H1 (cell line): ENCODE measurements around a stretch of chr13.

GRCh38 chr13:113410391-113411255, 42.7 kb downstream of the ADPRHL1 start:
- RRBS = 100% methylated on average over 3 of the region's 41 CpGs
CAGE:
- cytosol, long polyA plus RNA = no peak
- long polyA plus RNA = no peak
- nucleus, long polyA plus RNA = no peak

DNA sequence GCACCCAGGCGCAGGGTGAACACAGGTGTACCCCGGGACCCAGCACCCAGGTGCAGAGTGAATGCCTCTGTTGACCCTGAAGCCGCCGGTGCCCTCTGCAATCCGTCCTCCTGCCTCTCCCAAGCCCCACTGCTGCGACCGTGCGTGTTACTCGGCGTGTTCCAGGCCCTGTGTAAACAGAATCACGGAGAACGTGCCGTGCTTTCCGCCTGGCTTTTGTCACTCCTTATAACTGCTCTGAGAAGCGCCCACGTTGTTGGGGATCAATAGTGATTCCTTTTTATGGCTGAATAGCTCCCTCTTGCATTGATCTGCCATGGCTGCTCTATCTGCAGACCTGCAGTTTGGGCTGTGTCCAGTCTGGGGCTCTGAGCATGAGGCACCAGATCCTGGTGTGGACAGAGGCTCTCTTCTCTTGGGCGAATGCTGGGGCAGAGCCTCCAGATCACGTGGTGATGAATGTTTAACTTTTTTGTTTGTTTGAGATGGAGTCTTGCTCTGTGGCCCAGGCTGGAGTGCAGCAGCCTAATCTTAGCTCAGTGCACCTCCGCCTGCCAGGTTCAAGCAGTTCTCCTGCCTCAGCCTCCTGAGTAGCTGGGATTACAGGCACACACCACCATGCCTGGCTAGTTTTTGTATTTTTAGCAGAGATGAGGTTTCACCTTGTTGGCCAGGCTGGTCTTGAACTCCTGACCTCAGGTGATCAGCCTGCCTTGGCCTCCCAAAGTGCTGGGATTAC, 15.8 kb downstream of the ADPRHL1 start:
- RRBS = 59% methylated on average over 3 of the region's 19 CpGs
CAGE:
- cytosol, long polyA plus RNA = no peak
- long polyA plus RNA = no peak
- nucleus, long polyA plus RNA = no peak

GRCh38 chr13:113451871-113452676, 1.2 kb downstream of the ADPRHL1 start:
- RRBS = no CpG with 5 or more reads among the region's 32 CpGs
CAGE:
- cytosol, long polyA plus RNA = no peak
- long polyA plus RNA = no peak
- nucleus, long polyA plus RNA = no peak

DNA sequence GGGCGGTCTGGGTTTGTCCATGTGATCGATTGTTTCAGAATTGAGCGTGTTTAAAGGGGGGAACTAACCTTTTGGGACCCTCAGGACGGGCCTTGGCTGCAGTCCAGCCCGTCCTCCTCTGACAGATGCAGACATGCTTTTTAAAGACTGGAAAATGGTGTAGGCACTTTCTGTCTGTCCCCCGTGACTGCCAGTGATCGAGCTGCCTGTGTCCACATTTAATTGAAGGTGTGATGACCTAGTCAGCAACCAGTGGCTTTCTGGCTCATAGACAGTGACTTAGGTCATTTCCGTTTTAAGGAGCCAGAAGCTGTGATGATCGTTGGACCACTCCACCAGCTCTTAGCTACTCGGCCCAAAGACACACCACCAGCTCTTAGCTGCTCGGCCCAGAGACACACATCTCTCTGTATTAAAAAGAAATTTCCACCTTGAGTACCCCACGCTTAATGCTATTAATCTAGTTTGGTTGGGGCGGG, 37.0 kb upstream of the TFDP1 start:
- RRBS = no CpG with 5 or more reads among the region's 13 CpGs
CAGE:
- cytosol, long polyA plus RNA = no peak
- long polyA plus RNA = no peak
- nucleus, long polyA plus RNA = no peak

DNA sequence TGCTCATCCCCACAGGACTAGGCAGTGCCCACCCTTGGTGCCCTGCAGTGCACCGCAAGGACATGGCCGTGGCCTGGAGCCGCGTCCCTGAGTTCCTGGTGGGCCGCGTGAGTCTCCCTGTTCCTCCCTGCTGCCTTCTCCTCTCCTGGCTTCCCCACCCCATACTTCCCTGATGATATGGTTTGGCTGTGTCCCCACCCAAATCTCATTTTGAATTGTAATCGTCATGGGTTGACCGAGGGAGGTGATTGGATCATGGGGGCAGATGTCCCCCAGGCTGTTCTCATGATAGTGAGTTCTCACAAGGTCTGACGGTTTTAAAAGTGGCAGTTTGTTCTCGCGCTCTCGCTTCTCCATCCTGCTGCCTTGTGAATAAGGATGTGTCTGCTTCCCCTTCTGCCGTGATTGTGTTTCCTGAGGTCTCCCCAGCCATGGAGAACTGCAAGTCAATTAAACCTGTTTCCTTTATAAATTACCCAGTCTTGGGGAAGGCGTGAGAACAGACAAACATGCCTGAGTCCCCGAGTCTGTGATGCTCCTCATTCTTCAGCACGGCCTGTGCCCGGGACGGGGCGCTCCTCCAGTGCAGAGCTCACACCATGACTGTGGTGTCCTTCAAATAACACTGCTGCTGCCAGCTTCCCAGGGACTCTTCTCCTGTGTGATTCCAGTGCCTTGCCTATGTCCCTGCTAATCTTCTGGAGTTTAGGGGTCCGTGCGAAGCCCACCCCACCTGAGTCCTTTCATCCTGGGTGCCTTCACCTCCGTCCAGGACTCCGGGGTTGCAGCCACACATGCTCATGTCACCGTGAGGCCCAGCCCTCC, 31.4 kb upstream of the TFDP1 start:
- RRBS = no CpG with 5 or more reads among the region's 24 CpGs
CAGE:
- cytosol, long polyA plus RNA = no peak
- long polyA plus RNA = no peak
- nucleus, long polyA plus RNA = no peak

GRCh38 chr13:113670225-113670718, 3.3 kb downstream of the GRK1 start:
- RRBS = no CpG with 5 or more reads among the region's 17 CpGs
CAGE:
- cytosol, long polyA plus RNA = no peak
- long polyA plus RNA = no peak
- nucleus, long polyA plus RNA = no peak

- RRBS = no CpG with 5 or more reads among the region's 10 CpGs
CAGE:
- cytosol, long polyA plus RNA = no peak
- long polyA plus RNA = no peak
- nucleus, long polyA plus RNA = no peak
These were observed 18.4 kb downstream of the TMEM255B start for GRCh38 chr13:113777518-113777795.

- RRBS = no CpG with 5 or more reads among the region's 12 CpGs
CAGE:
- cytosol, long polyA plus RNA = no peak
- long polyA plus RNA = no peak
- nucleus, long polyA plus RNA = no peak
These were observed 25.1 kb downstream of the TMEM255B start for GRCh38 chr13:113783928-113784738.

GRCh38 chr13:113802165-113802777, 43.2 kb downstream of the TMEM255B start:
- RRBS = no CpG with 5 or more reads among the region's 22 CpGs
CAGE:
- cytosol, long polyA plus RNA = no peak
- long polyA plus RNA = no peak
- nucleus, long polyA plus RNA = no peak

DNA sequence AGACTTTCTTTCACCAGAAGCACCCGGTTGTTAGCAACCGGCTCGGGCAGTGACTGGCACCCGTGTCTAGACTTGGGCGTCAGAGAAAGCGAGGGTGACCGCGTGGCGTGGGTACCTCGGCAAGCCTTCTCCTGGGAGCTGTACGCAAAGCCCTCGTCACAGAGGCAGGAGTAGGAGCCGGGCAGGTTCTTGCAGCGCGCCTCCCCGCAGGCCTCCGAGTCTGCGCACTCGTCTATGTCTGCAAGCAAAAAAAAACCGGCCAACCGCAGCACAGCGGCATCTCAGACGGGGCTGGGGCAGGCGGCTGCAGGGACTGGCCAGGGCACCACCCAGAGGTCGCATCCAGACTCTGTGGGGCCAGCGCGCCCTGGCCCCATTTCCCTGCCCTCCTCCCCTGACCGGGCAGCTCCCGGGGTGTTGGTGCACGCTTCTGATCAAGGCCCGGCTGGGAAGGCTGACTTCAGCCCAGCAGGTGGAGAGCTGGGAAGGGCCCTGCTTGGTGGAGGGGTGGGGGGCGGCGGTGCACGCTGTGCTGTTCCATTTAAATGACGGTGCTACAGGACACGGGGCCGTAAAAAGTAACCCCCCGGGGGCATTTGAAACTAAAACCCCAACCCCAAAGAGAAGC, 28.4 kb downstream of the GAS6 start:
- RRBS = 86% methylated on average over 7 of the region's 38 CpGs
CAGE:
- cytosol, long polyA plus RNA = no peak
- long polyA plus RNA = no peak
- nucleus, long polyA plus RNA = no peak

DNA sequence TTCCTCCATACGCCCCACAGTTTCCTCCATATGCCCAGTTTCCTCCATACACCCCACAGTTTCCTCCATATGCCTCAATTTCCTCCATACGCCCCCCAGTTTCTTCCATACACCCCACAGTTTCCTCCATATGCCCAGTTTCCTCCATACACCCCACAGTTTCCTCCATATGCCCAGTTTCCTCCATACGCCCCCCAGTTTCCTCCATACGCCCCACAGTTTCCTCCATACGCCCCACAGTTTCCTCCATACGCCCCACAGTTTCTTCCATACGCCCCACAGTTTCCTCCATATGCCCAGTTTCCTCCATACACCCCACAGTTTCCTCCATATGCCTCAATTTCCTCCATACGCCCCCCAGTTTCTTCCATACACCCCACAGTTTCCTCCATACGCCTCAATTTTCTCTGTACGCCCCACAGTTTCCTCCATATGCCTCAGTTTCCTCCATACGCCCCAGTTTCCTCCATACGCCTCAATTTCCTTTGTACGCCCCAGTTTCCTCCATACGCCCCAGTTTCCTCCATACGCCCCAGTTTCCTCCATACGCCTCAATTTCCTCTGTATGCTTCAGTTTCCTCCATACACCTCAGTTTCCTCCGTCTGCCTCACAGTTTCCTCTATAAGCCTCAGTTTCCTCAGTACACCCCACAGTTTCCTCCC, 22.2 kb downstream of the GAS6 start:
- RRBS = no CpG with 5 or more reads among the region's 17 CpGs
CAGE:
- cytosol, long polyA plus RNA = no peak
- long polyA plus RNA = no peak
- nucleus, long polyA plus RNA = no peak

- RRBS = no CpG with 5 or more reads among the region's 31 CpGs
CAGE:
- cytosol, long polyA plus RNA = no peak
- long polyA plus RNA = no peak
- nucleus, long polyA plus RNA = no peak
These were observed 19.9 kb downstream of the GAS6 start for GRCh38 chr13:113843743-113844707.

DNA sequence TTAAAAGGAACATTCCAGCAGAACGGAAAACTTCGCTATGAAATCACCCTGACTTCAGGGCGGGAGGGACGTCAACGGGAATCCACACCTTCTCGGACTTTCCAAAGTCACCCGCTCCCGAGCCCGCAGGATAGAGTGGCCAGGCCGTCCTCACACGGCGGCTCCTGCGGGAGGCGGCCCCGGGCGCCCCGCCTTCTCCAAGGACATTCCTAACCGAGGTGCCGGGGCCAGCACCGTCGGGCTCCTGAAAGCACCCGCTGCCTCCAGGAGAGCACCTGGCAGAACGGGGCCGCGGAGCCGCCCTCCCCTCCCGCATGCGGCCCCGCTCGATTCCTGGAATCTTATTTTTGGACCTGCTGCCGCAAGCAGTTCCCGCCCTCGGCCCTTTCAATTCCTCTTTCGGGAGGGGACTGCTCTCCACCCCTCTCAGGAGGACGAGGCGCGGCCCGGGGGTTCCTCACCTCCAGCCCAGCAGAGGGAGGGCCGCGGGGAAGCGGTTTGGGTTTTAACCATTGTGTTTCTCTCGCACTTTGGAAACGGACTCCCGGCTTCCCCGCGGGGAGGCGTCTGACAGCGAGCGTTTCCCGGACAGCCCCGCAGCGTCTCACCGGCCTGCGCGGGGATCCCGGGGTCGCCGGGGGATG, 979 bp downstream of the GAS6 start:
- RRBS = 11% methylated on average over 10 of the region's 58 CpGs
CAGE:
- cytosol, long polyA plus RNA = no peak
- long polyA plus RNA = no peak
- nucleus, long polyA plus RNA = no peak

DNA sequence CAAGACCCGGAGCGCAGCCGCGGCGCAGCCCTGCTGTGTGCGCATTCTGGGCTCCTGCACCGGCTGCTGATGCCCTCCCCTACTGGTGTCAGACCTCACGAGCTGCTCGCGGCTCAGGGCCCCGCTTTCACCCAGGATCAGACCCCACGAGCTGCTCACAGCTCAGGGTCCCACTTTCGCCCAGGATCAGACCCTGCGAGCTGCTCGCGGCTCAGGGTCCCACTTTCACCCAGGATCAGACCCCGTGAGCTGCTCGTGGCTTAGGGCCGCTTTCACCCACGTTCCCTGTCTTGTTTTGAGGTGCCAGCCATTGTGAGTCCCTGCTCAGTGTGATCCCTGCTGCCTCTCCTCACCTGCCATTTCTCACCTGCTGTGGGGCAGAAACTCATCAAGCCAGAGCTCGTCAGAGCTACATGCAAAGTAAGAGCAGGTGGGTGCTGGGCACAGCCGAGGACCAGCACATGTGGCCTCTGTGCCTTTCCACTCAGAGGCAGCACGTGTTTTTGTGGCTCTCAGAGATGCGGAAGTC, 47.0 kb upstream of the C13orf46 start:
- RRBS = 97% methylated on average over 7 of the region's 24 CpGs
CAGE:
- cytosol, long polyA plus RNA = no peak
- long polyA plus RNA = no peak
- nucleus, long polyA plus RNA = no peak

GRCh38 chr13:114053133-114053642, 79.2 kb downstream of the RASA3 start:
- RRBS = no CpG with 5 or more reads among the region's 15 CpGs
CAGE:
- cytosol, long polyA plus RNA = no peak
- long polyA plus RNA = no peak
- nucleus, long polyA plus RNA = no peak

- RRBS = 47% methylated on average over 12 of the region's 15 CpGs
CAGE:
- cytosol, long polyA plus RNA = no peak
- long polyA plus RNA = no peak
- nucleus, long polyA plus RNA = no peak
These were observed 44.9 kb downstream of the RASA3 start for GRCh38 chr13:114087534-114087879.

GRCh38 chr13:114089057-114089256, 43.5 kb downstream of the RASA3 start:
- RRBS = no CpG with 5 or more reads among the region's 3 CpGs
CAGE:
- cytosol, long polyA plus RNA = no peak
- long polyA plus RNA = no peak
- nucleus, long polyA plus RNA = no peak

GRCh38 chr13:114124933-114125604, 7.4 kb downstream of the RASA3 start:
- RRBS = no CpG with 5 or more reads among the region's 24 CpGs
CAGE:
- cytosol, long polyA plus RNA = no peak
- long polyA plus RNA = no peak
- nucleus, long polyA plus RNA = no peak

DNA sequence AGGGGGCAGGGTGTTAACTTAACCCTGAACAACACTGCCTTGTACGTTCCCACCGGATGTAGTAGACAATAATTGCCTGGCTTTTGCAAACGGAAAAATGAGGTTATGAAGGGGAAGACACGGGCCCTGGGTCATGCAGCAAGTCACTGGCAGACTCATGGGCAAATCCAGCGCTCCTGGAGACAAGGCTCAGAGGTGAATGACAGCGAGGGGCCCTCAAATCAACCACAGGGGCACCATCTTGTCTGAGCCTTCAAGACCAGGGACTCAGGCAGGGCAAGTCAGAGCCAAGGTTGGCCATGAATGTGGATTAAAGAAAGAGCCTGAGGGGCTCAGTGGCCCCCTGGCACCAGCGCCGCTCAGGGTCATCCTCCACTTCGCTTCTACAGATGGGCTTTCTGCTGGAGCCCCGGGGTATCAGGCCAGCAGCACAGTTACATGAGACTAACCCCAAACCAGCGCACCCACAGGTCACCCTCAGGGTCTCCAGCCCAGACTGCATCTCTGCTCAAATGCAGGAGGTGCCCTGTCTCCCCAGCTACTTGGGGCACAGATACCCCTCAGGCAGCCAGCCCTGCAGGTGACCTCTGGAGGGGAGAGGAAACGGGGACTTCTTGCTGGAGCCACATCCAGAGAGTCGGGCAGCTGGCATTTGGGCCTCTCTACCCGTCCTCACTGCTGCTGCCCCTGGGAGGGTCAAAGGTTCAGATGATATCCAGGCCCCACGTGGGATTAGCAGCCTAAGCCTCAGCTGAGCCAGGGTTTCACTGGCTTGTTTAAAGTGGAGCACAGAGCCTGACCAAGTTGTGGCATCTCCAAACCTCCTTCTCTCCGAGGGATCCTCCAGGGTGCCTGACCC, 2.5 kb downstream of the RASA3 start:
- RRBS = no CpG with 5 or more reads among the region's 16 CpGs
CAGE:
- cytosol, long polyA plus RNA = no peak
- long polyA plus RNA = no peak
- nucleus, long polyA plus RNA = no peak

DNA sequence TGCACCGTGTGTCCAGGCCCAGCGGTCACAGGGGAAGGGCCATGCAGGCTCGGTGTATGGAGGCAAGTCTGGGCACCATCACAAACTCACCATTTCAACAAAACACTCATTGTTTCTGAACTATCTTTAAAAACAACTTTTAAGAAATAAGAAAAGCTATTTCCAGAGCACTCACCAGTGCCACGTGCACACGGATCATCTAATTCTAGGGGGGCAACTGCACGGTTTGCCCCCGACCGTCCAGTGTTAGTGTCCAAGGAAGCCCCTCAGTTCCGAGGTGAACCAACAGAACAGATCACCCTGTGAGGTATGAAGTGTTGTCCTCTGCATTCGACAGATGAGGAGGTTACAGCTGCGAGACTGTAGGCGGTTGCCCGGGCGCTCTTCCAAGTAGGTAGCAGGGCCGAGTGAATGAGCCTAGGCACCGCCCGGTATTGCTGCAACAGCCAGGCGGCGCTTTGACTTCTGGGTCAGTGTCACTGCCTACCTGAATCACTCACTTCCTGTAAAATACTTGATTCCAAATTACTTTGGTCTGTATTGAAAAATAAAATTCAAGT, 19.1 kb upstream of the RASA3 start:
- RRBS = 93% methylated on average over 5 of the region's 19 CpGs
CAGE:
- cytosol, long polyA plus RNA = no peak
- long polyA plus RNA = no peak
- nucleus, long polyA plus RNA = no peak